SUDHL5 (cell line): ENCODE data around the genes PLA2G12B, ZSWIM8 and CAMK2G.

DNA sequence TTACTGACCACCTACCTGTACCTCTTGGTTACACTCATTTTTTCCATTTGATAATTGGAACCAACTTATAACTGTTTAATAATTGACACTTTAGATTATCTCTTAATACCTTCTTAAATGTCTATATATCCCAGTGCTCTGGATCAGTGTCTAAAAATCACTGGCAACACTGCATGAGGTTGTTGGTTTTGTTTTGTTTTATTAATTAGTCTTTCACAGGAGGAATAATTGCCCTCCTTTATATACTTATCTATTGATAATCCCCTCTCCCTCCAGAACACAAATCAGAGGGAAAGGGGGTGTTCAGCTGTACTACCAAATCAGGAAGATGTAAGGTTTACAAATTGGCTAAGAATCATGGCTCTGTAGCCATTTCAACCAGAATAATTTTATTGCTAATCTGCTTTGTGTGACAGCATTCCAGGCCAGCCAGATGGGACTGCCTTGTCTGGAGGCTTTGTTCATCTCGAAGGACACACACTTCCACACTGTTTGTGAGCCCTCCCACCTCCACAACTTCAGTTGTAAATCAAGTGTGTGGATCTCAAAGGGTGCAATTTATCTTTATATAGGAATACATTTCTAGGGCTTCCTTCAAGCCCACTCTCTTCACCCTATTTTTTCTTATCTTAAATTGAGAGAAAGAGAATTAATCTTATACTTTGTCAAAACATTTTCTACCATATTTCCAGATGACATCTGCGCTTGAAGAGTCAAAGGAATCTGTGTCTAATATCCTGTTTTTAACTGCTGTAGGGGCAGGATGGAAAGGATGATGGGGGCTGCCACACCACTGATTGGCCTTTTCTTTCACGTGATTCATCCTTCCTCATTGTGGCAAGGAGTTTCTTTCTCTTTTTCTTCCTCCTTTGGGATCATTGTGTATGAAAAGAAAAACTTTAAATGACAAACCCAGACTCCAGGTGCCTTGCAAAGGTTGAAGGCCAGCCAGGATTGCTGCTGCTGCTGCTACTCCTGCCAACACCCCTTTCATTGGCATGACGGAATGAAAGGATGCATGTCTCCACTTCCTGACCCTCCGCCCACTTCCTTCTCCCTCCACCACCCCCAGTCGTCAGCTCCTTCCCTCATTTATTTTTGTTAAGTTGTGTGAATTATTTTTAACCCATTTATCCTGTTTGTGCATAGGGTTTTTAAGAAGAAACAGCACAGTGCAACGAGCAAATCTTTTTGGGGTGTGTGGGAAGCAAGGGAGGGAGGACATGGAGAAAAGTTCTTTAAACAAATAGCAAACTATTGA is 6.8 kb upstream of the OIT3 start:
- PRO-cap = no peak

GRCh38 chr10:72954150-72955550 is at the start of gene PLA2G12B:
Gene PLA2G12B, minus strand, starts transcription at chr10:72954806.
- PRO-cap = no peak

- PRO-cap = no peak
Measured at GRCh38 chr10:73094195-73094876, 2.3 kb downstream of the P4HA1 start.

- PRO-cap = no peak
Measured at GRCh38 chr10:73131826-73133244, 22.1 kb downstream of the NUDT13 start.

GRCh38 chr10:73490172-73490959 is 5.5 kb downstream of the PPP3CB start:
- PRO-cap = no peak

- PRO-cap = no peak
Measured at GRCh38 chr10:73601388-73602095, 10.4 kb upstream of the USP54 start.

GRCh38 chr10:73650744-73651390 is 5.0 kb downstream of the SYNPO2L start:
- PRO-cap = no peak

GRCh38 chr10:73731656-73732435 is 12.3 kb upstream of the SEC24C start:
- PRO-cap = no peak

- PRO-cap = no peak
Measured at GRCh38 chr10:73742568-73743053, 1.6 kb upstream of the SEC24C start.

DNA sequence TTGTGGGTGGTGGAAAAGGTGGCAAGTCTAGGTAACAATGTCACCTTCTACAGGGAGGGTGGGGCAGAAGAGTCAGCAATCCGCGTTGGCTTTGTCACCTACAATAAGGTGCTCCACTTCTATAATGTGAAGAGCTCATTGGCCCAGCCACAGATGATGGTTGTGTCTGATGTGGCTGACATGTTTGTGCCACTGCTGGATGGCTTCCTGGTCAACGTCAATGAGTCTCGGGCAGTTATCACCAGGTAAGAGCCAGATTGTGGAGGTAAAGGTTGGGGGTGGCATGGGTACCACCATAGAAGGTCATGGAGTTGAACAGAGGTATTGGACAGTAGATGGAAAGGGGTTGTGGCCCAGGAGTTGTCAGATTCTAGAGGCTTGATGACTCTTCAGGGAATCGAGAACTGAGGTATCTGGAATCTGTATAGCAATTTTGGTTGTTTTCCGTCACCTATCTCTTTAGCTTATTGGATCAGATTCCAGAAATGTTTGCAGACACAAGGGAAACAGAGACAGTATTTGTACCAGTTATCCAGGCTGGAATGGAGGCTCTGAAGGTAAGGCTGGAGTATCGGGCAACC is 5.7 kb upstream of the FUT11 start:
- PRO-cap = no peak

GRCh38 chr10:73771666-73772013 is 436 bp upstream of the FUT11 start:
- PRO-cap = no peak

- PRO-cap = bidirectional peak, plus-strand start at chr10:73785382, minus-strand start at chr10:73785200; bidirectional peak, plus-strand start at chr10:73785650, minus-strand start at chr10:73785588
Measured at GRCh38 chr10:73784764-73785694, at the start of gene ZSWIM8. Gene ZSWIM8, plus strand, starts transcription at chr10:73785606.

DNA sequence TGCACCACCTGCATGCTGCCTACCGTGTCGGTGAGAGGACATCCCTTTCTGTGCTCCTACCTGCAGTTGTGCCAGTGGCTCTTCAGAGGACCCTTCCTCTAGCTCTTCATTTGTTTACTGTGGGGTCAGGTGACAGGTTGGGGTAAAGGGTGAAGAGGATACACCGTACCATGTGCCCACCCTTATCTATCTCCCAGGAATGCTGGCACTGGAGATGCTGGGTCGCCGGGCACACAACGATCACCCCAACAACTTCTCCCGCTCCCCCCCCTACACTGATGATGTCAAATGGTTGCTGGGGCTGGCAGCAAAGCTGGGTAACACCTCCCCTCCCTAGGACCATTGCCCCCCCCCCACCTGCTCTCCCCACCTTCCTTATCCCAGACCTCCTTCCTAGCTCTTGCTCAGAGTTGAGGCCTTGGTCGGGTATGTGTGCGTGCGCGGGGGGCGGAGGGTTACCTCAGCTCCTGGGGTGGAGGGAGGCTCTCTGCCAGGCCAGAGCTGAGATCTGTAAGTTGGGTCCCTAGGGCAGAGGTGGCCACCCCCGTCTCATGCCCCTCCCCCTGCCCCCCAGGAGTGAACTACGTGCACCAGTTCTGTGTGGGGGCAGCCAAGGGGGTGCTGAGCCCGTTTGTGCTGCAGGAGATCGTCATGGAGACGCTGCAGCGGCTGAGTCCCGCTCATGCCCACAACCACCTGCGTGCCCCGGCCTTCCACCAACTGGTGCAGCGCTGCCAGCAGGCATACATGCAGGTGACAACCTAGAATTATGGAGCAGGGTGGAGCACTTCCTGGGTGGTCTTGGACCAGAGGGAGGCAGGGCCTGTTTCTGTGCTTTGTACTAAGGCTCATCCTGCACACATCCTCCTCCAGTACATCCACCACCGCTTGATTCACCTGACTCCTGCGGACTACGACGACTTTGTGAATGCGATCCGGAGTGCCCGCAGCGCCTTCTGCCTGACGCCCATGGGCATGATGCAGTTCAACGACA is 10.7 kb downstream of the NDST2 start:
- PRO-cap = no peak

- PRO-cap = no peak
Measured at GRCh38 chr10:73867294-73867886, 7.0 kb downstream of the CAMK2G start.

GRCh38 chr10:73874096-73874915 is at the start of gene CAMK2G:
Gene CAMK2G, minus strand, starts transcription at chr10:73874555.
- PRO-cap = unidirectional peak, plus-strand start at chr10:73874422; unidirectional peak, minus-strand start at chr10:73874487; unidirectional peak, minus-strand start at chr10:73874582

DNA sequence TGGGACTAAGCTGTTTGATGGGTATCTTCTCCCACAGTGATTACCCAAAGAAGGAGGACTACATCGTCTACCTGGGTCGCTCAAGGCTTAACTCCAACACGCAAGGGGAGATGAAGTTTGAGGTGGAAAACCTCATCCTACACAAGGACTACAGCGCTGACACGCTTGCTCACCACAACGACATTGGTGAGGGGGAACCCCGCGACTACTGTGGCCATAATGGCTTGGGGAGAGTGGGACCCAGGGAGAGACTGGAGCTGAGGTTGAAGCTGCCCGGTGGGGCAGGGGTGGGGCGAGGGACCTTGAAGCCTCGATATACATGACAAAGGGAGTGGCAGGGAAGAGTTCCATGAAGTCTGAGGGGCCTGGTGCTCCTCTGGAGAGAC is 3.0 kb downstream of the PLAU start:
- PRO-cap = no peak

DNA sequence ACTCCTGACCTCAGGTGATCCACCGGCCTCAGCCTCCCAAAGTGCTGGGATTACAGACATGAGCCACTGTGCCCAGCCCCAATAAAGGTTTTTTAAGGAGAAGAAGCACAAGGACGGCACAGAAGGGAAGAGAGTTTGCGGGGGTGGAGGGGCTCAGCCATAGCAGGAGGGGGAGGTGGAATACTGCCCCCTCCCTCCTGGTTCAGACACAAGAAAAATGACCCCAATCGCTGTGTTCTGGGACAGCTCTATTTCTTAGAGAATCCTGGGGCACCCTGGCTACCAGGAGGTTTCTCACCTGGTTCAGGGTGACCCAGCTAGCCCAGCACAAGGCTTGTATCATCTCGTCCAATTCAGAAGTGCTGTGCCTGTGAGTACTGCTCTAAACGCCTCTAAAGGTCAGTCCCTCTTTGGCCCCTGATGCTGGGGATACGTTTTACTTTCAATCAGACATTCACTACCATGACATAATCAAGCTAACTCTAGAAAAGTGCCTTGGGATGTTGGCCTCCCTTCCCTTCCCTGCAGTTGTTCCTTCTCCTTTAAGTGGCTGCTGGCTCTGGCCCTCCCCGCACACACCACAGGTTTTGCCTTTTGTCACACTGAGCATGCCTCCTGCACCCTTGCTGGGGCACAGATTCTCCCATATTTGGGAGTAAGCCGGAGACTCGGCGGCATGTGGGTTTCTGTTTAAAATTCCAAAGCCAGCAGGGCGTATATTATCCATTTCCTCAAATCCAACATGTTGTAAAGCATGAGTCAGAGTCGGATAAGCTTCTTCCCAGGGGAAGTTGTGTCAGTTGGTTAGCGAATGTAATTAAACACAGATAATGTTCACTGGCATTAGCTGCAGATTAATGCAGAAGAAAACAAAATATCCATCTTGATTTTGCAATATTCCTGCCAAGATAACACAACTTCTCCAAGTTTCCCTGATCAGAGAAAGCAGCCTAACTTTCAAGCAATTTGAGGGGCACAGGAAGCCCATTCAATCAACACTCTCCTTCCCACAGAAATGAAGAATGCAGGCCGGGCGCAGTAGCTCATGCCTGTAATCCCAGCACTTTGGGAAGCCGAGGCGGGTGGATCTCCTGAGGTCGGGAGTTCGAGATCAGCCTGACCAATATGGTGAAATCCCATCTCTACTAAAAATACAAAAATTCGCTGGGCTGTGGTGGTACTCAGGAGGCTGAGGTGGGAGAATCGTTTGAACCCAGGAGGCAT is 31.9 kb upstream of the VCL start:
- PRO-cap = no peak

- PRO-cap = no peak
Measured at GRCh38 chr10:74000661-74001644, 3.0 kb downstream of the VCL start.

- PRO-cap = no peak
Measured at GRCh38 chr10:74043651-74043882, 45.7 kb downstream of the VCL start.

DNA sequence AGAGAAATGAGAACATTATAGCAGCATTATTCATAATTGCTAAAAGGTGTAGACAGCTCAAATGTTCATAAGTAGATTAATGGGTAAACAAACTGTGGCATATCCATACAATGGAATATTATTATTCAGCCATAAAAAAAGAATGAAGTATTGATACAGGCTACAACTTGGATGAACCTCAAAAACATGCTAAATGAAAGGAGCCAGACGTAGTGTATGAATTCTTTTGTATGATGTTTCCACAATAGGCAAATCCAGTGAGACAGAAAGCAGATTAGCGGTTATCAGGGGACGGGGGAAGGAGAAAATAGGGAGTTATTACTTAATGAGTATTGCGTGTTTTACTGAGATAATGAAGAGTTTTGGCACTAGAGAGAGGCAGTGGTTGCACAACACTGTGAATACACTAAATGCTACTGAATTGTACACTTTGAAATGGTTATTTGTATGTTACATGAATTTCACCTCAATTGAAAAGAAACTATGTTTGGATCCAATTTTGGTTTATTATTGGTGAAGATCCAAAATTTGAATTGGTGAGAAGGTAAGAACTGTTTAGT is 69.7 kb downstream of the VCL start:
- PRO-cap = no peak